ENCODE measurements around the genes YIPF7, GNPDA2, COX7B2 and CWH43.

DNA sequence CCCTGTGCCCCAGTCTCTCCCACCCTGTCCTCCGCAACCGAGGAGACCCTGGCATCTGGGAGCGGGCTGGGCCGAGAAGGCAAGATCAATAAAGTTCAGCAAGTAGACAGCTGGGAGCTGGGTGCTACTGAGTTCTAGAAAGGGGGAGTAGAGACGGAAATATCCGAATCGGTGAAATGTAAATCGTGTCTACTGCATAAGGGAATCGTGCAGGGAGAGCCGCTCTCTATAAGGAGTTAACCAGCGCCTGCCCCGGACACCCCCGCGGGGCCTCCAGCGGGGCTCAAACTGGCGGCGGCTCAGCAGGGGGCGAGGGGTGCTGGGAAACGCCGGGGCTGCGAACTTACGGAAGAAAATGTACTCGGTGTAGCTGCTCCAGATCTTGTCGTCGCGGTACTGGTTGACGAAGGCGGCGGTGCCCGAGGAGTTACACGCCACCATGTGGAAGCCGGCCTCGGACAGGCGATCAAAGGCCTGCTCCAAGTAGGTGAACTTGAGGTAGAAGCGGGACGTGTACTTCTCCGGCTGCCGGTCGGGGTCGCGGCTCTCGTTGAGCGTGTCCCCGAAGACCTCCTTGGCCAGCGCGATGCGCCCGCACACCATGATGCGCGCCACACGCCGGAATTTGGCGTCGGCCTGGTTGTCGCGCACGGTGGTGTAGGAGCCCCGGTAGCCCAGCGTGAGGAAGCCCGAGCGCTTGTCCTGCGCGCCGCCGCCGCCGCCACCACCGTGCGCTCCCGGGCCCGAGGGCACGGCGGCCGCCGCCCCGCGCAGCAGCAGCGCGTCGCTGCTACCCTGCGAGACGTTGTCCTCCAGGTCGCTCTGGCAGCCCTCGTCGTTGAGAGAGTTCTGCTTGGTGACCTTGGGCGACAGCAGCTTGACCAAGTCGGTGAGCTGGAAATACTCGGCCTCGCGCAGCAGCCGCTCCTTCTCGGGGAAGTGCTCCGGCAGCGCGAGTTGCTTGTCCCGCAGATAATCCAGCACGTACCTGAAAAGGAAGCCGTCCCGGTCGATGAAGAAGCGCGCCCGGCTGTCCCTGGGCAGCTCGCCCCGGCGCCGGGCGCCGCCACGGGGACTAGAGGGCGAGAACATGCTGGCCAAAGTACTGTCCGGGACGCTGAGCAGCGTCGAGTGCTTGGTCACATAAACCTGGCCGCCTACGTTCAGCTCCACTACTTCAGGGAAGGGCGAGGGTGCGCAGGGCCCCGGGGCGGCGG lies 985 bp downstream of the KCTD8 start:
- PRO-cap = no peak

- PRO-cap = no peak
Observed at GRCh38 chr4:44651457-44651811, at the start of gene YIPF7. Gene YIPF7 (minus strand): TSS chr4:44651625.

DNA sequence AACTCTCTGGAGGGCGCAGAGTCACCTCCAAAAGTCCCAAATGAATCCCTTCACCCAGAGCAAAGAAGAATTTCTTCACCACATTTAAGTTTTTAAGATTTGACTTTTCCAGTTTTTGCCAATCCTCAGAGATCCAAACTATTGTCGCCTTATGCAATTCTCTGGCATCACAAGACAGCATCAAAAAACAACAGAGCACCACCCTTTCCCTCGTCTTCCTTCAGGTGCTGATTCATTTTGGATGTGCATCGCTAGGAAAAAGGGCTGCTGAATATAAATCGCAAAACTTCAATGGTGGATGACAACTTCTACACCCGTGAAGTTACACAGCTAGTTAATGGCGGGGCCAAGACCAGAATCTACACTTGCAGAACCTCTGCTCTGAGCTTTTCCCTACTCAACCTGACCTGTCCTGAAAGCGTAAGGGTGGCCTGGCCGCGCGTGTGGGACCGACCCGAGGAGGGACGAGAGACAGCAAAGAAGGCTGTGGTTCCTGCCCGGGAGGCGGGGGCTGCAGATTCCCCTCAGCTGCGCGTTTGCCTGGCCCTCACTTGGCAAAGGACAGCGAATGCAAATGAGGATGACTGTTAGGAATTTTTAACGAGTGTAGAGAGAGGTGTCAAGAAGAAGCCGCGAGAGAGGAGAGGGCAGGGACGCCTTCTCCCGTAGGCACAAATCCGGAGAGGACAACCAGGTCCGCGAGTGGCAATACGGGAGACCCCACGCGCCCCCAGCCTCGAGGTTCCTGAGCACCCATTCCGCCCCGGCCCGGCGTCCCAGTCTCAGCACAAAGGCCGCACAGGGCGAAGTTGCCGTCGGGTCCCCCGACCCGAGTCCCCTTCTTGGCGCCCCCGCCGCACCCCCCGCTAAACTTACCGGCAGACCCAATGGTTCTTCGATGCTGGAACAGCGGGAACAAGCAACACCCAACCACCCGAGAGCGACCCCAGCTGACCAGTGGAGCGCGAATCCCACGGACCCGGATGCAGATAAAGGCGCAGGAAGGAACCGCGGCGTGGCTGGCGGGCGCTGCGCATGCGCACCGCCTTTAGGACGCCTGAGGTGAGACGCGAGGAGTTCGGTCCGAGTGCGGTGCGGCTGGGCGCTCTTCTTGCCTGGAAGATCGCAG lies at the start of gene GNPDA2:
GNPDA2 (minus strand) TSS at position 959 of the 1,129 bp plus-strand sequence.
- PRO-cap = bidirectional peak, plus-strand start at position 1,051 of the sequence, minus-strand start at position 959 of the sequence

GRCh38 chr4:46909132-46909481 lies at the start of gene COX7B2:
Gene COX7B2 (minus strand): TSS chr4:46909245.
- PRO-cap = no peak

- PRO-cap = unidirectional peak, minus-strand start at chr4:47486432
Observed at GRCh38 chr4:47486187-47486789, 1.2 kb downstream of the ATP10D start.

DNA sequence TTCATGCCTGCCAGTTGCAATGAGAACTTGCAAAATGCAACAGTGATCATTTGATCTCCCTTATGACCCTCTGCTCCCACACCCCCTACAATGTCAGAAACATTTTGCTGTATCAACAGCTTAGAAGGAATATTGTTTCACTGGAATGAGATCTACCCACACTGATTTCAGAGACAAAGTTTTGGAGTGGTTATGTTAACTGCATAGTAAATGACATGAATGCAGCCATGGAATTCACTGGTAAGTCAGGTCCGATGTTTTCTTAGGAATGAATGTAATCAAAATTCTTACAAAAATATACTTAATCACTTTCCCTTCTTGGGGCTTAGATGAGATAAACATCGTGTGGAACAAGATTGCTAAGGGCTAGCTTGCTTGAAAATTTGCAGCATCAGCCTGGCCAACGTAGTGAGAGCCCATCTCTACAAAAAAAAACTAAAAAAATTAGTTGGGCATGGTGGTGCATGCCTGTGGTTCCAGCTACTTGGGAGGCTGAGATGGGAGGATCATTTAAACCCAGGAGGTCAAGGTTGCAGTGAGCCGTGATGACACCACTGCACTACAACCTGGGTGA lies 5.9 kb downstream of the NIPAL1 start:
- PRO-cap = no peak

DNA sequence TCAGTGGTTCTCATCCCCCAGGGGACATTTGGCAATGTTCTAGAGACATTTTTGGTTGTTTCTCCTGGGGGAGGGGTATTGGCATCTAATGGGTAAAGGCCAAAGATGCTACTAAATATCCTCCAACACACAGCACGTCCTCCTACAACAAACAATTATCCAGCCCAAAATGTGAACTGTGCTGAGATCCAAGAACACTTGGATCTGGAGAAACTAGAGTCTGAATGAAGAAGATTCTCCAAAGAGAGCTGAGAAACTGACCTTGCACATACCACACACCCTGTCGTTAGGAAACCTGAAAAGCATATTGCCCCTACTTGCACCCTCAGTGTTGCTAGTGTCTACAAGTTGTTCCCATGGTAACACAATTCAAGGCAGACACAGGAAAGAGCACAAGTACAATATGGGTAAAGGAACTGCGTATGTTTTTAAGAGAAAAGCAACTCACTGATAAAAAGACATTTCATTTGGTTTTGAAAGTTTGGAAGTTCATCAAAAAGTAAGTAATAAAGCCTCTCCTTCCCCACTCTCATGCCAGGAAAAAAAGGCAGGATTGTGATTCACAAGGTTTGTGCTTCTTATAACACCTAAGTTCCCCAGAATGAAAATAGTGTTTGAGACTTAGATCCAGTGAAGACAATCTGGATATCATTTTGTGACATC lies 42.0 kb downstream of the NIPAL1 start:
- PRO-cap = no peak

DNA sequence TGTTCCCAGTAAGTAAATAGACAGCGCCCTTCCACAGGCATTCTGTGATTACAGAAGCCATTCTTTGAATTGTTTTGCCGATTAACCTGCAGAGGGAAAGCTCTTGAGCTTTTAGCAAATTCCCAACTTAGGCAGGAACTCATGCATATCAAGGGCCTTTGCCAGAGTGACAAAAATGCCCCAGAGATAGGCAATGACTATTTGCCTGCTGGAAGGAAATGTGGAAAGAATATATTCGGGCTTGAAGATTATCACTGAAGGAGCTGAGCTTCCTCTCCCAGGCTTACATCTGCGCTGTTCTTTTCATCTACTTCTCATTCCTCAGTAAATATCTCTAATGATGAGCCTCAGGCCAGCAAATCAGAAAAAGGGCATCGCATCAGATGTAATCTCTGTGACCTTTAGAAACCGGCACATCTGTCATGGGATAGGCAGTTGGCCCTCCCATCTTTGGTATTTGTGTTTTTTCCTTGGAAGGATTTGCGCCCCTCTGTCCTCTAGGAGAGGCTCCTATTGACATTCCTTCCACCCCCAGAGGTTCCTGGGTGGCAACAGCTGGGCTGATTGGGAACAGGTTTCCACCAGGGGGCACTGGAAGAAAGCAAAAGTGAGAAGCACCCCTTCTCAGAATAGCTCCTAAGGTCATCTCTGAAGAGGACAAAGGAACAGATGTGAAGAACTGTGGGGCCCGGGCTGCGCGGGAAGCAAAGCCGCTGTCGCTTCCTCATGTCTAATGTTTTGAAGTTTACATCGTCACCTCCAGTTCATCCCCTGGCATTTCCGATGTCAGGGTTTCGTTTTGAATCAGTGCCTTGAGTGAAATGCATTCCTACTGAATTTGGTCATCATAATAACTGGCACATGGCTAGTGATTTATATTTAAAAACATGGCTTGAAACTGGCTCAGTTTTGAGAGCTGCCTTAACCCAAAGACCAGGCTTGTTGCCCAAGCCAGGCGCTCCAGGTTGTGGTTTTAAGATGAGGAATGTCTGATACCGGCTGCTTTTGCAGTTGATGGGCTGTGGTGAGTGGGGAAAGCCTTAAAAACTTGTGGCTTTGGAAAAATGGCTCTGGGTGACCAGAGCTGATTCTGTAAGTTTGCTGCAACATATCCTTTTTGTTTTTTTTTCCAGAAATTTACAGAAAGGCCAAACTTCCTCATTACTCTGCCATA lies 6.3 kb downstream of the TXK start:
- PRO-cap = no peak

DNA sequence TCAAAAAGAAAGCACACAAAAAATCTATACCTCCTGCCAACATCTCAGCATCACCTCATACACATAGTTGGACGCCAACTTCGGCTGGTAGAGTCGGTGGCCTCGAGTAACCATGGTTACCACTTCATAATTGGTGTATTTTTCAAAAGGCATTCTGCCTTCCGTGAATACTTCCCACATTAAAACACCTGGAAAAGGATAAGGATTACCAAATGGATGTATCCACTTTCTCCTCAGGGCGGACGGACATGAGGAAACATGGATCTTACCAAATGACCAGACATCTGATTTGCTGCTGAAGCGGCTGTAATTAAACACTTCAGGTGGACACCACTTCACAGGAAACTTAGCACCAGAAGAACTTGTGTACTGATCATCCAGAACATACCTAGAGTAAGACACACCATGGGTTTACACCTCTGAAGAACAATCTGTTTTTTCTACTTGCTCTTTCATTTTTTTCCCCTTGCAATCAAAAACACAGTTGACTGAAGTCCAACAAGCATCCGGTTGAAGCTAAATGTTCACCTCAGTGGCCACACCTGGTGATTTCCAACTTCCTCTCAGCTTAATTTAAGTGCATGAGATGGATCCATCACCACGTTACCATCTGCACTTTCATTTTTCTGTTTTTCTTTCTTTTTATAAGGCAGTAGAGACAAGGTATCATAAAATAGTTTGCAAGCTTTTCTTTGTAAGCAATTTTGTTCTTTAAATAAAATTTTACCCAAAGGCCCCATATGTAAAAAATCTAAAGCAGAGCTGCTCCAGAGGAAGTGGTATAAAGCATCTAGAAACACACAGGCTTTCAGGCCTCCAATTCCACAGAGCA lies 4.8 kb upstream of the TXK start:
- PRO-cap = no peak

- PRO-cap = no peak
Observed at GRCh38 chr4:48331555-48332039, 9.7 kb upstream of the SLAIN2 start.

GRCh38 chr4:48342499-48342874 lies 1.2 kb downstream of the SLAIN2 start:
- PRO-cap = no peak

- PRO-cap = no peak
Observed at GRCh38 chr4:48343112-48343807, 1.9 kb downstream of the SLAIN2 start.

- PRO-cap = no peak
Observed at GRCh38 chr4:48633793-48634529, 143.9 kb downstream of the ZAR1 start.

DNA sequence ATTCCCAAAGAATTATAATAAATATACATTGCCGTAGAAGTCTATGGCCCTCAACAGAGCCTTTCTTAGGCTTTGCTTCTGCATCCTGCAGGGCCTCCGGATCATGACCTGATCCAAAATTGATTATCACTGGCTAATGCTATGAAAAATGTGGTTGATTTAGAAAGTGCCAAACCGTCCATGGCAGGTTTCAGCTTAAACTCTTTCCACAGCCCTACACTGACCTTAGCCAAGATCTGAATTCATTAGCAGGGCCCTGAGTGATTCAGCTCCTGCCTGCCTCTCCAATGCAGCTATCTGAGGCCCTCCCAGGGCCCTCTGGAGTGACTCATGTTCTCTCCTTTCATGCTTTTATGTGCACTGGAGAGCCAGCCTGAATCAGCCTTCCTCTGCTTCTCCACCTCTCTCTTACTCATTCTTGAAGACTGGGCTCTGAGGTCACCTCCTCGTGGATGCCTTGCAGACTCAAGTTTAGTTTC lies 3.0 kb upstream of the OCIAD2 start:
- PRO-cap = no peak

DNA sequence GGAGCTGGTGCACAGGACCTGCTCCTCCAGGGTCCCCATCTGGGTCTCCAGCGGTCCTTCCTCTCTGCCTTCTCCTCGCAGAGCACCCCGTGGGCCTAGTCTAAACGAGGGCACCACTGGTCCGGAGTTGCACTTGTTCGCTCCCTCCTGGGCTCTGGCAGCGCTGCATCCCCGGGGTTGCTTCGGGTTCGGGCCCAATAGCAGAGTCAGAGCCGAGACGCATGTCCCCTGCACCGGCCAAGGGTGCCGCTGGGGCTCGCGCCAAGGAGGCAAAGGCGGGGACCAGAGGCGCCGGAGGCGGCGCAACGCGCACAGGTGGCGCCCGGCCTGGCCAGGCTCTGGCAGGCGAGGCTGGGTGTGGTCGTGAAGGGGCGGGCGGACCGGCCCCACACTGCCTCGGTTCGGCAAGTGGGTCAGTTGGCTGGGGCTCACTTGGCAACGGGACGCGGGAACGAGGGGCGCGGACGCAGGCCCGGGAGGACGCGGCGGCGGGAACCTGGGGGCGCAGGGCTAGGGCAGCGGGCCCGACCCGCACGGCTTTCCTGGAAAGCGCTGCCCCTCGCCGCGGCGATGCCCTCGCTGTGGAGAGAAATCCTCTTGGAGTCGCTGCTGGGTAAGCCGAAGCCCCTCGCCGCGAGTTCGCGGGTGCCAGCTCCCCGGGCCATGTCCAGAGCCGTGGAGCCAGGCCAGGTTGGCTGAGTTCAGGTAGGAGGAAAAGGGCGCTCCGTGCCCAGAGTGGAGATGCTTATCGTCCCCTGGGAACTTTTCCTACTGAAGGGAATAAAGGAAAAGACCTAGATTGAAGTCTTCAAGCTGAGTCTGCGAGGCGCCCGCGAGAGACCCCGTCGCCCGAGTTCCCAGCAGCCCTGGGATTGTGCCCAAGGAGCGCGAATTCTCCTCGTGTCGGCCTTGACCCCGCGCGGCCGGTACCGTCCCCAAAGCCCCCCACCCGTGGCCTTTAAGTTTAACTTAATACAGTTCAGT lies at the start of gene CWH43:
CWH43 (plus strand) TSS at position 416 of the 984 bp plus-strand sequence.
- PRO-cap = no peak

GRCh38 chr4:52052302-52052760 lies 1.2 kb downstream of the SPATA18 start:
- PRO-cap = no peak

DNA sequence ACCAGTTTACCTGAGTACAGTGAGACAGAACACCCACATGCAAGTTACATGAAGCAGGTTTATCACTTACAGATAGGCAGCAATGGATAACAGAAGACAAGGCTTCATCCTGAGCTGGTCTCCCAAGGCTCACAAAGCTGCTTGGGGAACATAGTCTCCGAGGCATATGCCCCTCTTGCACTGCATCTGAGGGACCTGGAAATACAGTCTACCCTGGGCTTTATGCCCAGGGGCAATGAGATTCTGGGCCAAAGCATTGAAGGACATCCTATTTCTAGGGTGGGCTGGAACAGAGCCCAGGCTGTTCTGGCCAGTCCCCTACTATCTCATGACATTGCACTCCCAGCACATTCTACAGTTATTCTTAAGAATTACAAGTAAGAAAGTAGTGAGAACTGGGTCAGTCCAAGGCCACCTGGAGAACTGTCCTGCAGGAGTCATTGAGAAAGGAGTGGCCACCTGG lies 107.7 kb downstream of the USP46 start:
- PRO-cap = no peak

- PRO-cap = no peak
Observed at GRCh38 chr4:52657304-52658331, 1.5 kb downstream of the USP46 start.

DNA sequence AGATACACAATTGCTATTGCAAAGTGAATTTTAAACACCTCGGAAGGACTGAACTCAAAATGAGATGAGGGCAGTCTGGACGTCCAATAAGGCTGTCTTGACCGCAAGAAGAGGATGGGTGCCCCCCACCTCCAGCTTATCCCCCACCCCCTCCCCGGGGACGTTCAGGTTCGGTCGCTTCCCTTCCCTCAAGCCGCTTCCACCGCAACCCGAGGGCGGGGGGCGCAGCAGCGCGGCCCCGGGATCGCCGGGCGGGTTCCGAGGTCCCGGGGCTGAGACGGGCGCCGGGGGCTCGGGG lies 515 bp downstream of the USP46 start:
- PRO-cap = no peak

- PRO-cap = unidirectional peak, minus-strand start at chr4:52707960
Observed at GRCh38 chr4:52707793-52708238, 43.4 kb downstream of the ERVMER34-1 start.